Liver (tissue), 9 donors: ENCODE data around the gene CLUL1.

DNA sequence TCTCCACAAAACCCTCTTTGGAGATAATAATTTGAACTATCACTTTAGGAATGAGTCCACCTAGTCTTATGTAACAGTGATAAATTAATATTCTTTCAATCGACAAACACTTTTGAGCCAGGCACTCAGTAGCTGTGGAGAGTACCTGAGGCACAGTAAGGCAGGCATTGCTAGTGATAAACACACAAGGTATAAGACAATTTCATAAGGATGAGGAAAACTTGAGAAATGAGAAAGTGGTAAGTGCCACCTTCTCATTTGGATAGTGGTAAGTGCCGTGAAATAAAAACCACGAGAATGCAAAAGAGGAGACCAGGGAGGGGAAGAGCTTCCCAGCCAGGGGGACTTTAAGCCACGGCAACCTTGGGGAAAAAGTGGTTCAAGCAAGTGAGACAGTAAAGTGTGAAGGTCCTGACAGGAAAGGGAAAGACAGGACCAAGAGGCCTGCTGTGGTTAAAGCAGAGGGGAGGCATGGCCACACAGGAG, 50.4 kb downstream of the THOC1 start:
- PRO-cap, 5 experiments: no peak in any of the 5 experiments
- RAMPAGE, long total RNA, 2 experiments: no peak in any of the 2 experiments
- RRBS: no CpG with 5 or more reads among the region's 4 CpGs

DNA sequence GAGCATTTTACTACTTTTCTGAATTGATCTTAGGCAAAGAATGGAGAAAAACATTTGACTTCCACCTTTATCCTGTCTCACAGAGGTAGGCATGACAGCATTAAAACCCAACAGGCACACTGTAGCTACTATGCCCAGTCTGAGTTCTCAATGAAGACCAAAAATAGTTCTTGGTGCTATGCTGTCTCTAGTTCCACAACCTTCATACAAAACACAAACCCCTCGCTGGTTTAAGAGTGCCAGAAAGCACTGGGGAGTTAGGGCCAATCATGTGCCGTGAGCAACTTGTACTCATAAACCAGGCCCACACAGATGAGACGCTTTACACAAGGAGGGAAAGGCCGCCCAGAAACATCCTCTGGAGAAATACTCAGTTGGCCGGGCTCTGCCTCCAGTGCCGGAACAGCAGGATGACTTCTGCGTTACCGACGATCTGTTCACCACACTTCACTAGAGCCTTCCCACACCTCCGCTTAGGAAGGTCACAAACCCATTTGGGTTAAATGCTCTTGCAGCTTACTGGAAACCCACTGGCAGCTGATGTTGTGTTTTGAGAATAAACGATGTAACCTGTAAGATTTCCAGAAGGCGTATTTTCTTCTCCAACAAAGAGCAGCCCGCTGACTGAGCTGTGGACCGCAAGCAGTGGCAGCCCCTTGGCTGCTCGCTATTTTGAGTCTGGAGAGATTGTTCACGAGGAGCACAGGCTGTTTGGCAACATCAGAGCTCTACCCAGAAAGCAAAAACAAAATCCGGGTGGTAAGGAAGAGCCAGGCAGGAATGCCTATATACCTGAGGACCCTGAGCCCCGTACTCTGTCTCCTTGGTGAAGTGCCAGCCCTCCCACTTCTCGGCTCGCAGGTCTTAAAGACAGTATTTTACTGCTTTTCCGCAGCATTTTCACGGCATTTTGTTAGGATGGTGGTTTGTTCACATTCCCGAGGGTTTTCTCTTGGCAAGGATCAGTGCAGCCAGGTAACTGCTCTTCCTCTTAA, 44.1 kb downstream of the COLEC12 start:
- PRO-cap, 5 experiments: no peak in any of the 5 experiments
- RAMPAGE, long total RNA, 2 experiments: no peak in any of the 2 experiments
- RRBS: no CpG with 5 or more reads among the region's 23 CpGs

DNA sequence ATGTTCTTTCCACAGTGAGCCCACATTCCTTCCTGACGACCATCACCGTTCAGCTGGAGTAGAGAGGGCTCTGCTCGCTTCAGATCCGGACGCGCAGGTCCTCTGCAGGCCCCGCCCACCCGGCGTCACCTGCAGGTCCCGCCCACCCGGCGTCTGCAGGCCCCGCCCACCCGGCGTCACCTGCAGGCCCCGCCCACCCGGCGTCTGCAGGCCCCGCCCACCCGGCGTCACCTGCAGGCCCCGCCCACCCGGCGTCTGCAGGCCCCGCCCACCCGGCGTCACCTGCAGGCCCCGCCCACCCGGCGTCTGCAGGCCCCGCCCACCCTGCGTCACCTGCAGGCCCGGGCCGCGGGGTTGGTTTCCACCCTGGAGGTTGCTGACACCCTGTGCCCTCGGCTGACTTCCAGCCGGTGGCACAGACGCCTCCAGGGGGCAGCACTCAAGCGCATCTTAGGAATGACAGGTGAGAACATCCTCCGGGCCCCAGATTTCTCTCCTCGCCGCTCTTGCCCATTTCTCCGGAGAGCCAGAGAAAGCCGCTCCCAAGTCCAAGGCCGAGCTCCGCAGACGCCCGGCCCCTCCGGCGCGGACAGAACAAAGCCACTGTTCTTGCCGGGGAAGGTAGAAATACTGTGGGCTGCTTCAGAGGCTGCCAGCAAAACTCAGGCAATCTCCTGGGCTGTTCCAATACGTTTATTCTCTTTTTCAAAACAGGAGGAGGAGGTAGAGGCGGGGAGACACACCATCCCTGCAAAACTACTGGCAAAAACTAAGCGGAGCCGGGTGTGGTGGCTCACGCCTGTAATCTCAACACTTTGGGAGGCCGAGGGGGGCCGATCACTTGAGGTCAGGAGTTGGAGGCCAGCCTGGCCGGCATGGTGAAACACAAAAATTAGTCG, at the start of gene CLUL1:
CLUL1 (plus strand) TSS at position 322 of the 899 bp plus-strand sequence.
- PRO-cap, 5 experiments: peak in 5 of 5 experiments; most common plus-strand start position 349 of the sequence (in 1); most common minus-strand start position 97 of the sequence (in 3)
- RAMPAGE, long total RNA, 2 experiments: no peak in any of the 2 experiments
- RRBS: 12% methylated on average over 22 of the region's 61 CpGs

DNA sequence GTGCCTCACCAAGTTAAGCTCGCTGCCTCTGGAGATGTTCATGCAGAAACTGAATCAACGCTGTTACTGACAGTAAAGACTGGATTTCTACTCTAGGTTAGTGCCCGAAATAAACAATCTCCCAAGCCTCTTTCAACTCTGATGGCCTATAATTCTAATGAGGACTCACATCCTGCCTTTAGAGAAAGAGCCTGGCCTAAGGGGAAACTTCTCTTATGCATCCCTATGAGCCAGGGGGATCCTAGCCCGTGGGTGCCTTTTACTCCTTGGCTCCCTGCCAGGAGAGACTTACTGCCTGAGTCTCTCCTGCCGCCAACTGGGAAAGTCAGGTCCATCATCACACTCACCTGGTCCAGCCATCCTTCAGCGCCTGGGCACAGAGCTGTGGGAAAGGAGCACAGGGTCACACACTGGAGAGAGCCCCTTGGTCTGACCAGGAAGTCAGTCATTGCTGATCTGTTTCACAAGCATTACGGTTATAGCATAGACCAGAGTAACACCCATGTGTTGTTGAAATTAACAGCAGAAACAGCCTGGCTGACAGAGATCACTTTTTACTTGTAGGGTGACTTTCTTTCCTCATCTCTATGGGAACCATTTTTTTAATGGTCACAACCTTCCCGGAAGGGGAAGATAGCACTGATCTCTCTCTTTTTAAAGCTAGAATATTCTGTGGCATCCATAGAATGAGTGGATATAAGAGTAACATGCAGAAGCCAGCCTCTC, 24.0 kb downstream of the ENOSF1 start:
- PRO-cap, 5 experiments: no peak in any of the 5 experiments
- RAMPAGE, long total RNA, 2 experiments: no peak in any of the 2 experiments
- RRBS: no CpG with 5 or more reads among the region's 8 CpGs

- PRO-cap, 5 experiments: no peak in any of the 5 experiments
- RAMPAGE, long total RNA, 2 experiments: no peak in any of the 2 experiments
- RRBS: no CpG with 5 or more reads among the region's 35 CpGs
These were observed 346 bp downstream of the ENOSF1 start for GRCh38 chr18:712094-712474.

GRCh38 chr18:976193-977318, 71.9 kb downstream of the ADCYAP1 start:
- PRO-cap, 5 experiments: no peak in any of the 5 experiments
- RAMPAGE, long total RNA, 2 experiments: no peak in any of the 2 experiments
- RRBS: no CpG with 5 or more reads among the region's 40 CpGs

GRCh38 chr18:986029-986605, 81.4 kb downstream of the ADCYAP1 start:
- PRO-cap, 5 experiments: no peak in any of the 5 experiments
- RAMPAGE, long total RNA, 2 experiments: no peak in any of the 2 experiments
- RRBS: no CpG with 5 or more reads among the region's 4 CpGs

GRCh38 chr18:2247240-2247724, 324.0 kb downstream of the METTL4 start:
- PRO-cap, 5 experiments: no peak in any of the 5 experiments
- RAMPAGE, long total RNA, 2 experiments: no peak in any of the 2 experiments
- RRBS: no CpG with 5 or more reads among the region's 26 CpGs

DNA sequence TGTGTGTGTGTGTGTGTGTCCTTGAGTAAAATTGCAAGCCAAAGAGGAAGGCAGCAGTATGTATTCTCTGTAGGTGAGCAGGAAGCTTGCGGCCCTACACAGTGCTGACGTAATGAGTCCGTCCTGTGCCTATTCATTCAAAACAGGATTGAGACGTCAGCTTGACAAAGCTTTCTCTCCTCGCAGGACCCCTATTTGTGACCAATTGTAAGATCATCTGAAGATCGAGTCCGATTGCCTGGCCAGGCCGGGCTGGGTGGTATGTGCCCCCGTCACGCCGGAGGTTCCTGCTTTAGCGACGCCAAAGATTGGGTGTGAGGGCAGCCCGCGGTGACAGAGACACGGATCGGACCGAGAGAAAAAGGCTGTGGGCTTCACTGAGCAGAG, 220.3 kb downstream of the METTL4 start:
- PRO-cap, 5 experiments: no peak in any of the 5 experiments
- RAMPAGE, long total RNA, 2 experiments: no peak in any of the 2 experiments
- RRBS: no CpG with 5 or more reads among the region's 18 CpGs

GRCh38 chr18:2688003-2689119, 32.8 kb downstream of the SMCHD1 start:
- PRO-cap, 5 experiments: no peak in any of the 5 experiments
- RAMPAGE, long total RNA, 2 experiments: no peak in any of the 2 experiments
- RRBS: no CpG with 5 or more reads among the region's 5 CpGs

DNA sequence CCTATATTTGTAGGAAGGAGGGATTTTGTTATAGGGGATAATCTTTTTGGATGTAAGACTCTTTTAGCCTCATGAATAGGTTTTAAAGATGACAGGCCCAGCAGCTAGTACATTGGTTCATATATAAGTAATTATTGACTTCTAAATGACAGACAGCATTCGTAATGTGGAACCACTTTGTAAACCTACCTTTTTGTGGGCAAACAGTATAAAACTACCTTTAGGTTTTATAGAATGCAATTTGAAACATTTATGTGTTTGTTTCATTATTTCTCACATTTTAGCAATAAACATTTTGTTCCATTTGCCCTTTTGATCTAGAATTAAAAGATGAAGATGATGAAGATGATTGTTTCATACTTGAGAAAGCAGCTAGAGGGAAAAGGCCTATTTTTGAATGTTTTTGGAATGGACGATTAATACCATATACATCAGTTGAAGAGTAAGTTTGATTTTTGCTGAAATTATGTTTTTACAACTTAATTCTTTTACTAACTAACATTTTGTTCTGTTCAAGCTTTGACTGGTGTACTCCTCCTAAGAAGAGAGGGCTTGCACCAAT, 44.8 kb downstream of the SMCHD1 start:
- PRO-cap, 5 experiments: no peak in any of the 5 experiments
- RAMPAGE, long total RNA, 2 experiments: no peak in any of the 2 experiments
- RRBS: no CpG with 5 or more reads among the region's 2 CpGs

DNA sequence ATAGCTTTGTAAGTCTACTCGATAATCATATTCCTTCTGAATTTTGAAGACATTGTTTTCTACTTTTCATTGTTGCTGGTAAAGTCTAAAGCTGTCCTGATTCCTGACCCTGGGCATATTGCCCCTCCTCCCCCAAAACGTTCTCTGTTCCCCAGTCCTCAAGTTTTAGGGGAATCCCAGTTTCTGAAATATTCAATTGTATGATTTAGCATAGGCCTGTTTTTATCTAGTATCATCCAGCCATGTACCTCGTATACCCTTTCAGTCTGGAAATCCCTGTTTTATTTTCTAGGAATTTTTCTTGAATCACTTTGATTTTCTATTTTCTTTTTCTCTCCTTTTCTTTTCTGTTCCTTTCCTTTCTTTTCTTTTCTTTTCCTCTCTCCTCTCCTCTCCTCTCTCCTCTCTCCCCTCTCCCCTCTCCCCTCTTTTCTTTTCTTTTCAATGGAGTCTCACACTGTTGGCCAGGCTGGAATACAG, 63.4 kb downstream of the SMCHD1 start:
- PRO-cap, 5 experiments: no peak in any of the 5 experiments
- RAMPAGE, long total RNA, 2 experiments: no peak in any of the 2 experiments
- RRBS: no CpG with 5 or more reads among the region's 3 CpGs

- PRO-cap, 5 experiments: no peak in any of the 5 experiments
- RAMPAGE, long total RNA, 2 experiments: no peak in any of the 2 experiments
- RRBS: no CpG with 5 or more reads among the region's 7 CpGs
These were observed 76.3 kb downstream of the SMCHD1 start for GRCh38 chr18:2731624-2732520.

- PRO-cap, 5 experiments: no peak in any of the 5 experiments
- RAMPAGE, long total RNA, 2 experiments: no peak in any of the 2 experiments
- RRBS: no CpG with 5 or more reads among the region's 4 CpGs
These were observed 69.1 kb upstream of the EMILIN2 start for GRCh38 chr18:2777635-2778255.

DNA sequence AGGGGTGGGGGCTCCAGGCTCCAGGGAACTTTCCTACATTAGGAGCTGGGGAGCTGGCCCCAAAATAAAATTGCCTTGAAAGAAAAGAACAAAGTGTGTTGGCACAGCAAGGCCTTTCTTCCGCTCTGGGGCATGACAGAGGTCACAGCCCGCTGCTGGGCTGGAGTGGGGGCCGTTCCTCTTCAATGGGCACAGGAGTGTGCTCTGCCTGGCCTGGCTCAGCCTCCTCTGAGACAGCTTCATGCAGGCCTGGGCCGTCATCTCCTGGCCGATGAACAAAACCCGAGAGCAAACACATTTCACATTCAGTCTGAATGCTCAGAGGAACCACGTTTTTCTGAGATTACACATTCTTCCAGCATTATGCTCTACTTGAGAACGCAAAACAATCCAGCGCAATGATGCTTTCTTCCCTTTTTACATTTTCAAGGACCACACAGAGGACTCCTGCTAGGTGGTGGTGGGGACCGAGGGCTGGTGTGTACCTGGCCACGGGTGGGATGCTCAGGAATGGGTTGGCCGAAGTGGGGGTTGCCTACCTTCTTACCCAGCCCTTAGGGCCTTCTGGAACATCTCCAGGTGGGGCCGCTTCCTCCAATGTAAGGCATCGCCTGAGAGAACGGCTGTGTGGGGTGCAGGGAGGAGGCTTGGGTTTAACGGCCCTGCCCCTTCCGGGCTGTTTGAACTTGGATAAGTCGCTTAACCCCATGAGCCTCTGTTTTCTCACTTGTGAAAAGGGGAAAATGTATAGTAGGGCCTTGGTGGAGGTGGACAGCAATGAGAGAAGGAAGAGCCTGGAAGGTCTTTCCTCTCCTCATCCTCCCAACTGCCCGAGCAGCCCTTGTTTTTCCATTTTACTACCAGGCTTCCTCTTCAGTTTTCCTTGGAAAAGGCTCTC, 34.9 kb downstream of the EMILIN2 start:
- PRO-cap, 5 experiments: no peak in any of the 5 experiments
- RAMPAGE, long total RNA, 2 experiments: no peak in any of the 2 experiments
- RRBS: no CpG with 5 or more reads among the region's 19 CpGs

- PRO-cap, 5 experiments: no peak in any of the 5 experiments
- RAMPAGE, long total RNA, 2 experiments: no peak in any of the 2 experiments
- RRBS: no CpG with 5 or more reads among the region's 9 CpGs
These were observed 62.0 kb downstream of the LPIN2 start for GRCh38 chr18:2950792-2951473.

GRCh38 chr18:2958798-2959345, 54.1 kb downstream of the LPIN2 start:
- PRO-cap, 5 experiments: no peak in any of the 5 experiments
- RAMPAGE, long total RNA, 2 experiments: no peak in any of the 2 experiments

GRCh38 chr18:3012219-3012971, 549 bp downstream of the LPIN2 start:
- PRO-cap, 5 experiments: peak in 4 of 5 experiments; most common plus-strand start chr18:3012644 (in 3); most common minus-strand start chr18:3012583 (in 1)
- RAMPAGE, long total RNA, 2 experiments: no peak in any of the 2 experiments
- RRBS: 1% methylated on average over 35 of the region's 72 CpGs

- PRO-cap, 5 experiments: no peak in any of the 5 experiments
- RAMPAGE, long total RNA, 2 experiments: no peak in any of the 2 experiments
- RRBS: no CpG with 5 or more reads among the region's 5 CpGs
These were observed 9.5 kb downstream of the MYOM1 start for GRCh38 chr18:3210196-3210827.

DNA sequence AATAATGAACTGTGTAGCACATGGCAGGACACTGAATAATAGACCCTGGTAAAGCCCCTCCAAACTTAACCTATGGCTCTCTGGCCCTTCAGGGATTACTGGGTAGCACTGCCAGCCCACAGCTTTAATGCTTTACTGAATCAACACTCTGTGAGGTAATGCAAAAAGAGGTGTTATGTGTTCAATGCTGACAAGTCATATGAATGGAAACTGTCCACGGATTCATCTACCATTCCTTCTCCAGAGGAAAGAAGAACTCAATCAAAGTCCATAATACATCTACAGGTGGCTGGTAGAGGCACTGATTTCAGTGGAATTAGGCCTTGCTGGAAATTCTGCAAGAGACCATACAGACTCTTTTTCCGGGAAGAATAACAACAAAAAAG, 13.7 kb upstream of the MYOM1 start:
- PRO-cap, 5 experiments: peak in 2 of 5 experiments; most common plus-strand start position 202 of the sequence (in 1); most common minus-strand start position 318 of the sequence (in 2)
- RAMPAGE, long total RNA, 2 experiments: no peak in any of the 2 experiments
- RRBS: no CpG with 5 or more reads among the region's 2 CpGs